Smooth muscle cell (in vitro differentiated cells): ENCODE measurements around a stretch of chr1.

DNA sequence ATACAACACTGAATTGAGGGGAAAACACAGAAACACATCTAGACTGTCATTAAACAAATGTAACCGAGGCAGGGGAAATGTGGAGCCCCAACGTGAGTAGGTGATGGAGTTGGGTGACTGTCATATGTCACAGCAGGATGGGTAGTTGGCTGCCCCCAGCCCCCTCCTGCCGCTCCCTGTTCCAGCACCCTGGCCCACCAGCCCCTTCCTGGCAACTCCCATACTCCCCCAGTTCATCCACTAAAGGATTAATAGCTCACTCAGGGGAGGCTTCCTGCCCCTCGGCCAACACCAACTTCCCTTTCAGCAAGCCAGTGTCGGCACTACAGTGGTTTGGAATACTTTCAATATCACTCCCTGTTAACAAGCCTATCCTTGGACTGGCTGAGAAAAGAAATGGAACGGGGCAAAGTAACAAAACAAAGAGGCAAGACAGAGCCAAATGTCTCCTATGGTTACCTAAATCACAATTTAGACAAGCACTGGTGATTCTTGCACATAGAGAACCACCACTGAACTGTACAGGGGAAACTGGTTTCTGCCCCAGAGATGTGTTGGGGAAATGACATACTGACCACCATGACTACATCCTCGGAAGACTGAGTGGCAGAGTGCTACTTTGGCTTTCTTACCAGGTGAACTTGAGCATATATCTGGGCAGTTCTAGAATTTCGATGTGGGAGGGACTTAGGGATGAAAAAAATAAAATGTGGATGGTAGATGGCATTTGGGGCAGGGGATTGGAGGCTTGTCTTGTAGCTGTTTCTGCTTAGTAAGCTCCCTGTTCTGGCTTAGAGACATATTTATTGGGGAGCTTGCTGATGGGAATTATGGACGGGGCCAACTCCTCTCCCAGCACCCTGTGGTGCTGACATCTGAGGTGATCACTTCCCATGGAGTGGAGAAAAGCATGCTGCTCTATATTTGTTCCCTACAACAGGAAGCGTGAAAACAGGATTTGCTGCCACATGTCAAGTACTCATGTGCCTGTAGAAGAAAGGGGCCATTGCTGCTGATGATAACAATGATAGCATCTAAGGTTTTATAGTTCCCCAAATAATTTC is 7.2 kb upstream of the CAPN2 start:
- RAMPAGE, long total RNA: no peak

GRCh38 chr1:223705950-223706922 is 6.1 kb upstream of the CAPN2 start:
- RAMPAGE, long total RNA: no peak

- RAMPAGE, long total RNA: no peak
These were observed 14.1 kb downstream of the CAPN2 start for GRCh38 chr1:223726026-223727333.

- RAMPAGE, long total RNA: no peak
These were observed 36.6 kb downstream of the CAPN2 start for GRCh38 chr1:223748670-223749535.

DNA sequence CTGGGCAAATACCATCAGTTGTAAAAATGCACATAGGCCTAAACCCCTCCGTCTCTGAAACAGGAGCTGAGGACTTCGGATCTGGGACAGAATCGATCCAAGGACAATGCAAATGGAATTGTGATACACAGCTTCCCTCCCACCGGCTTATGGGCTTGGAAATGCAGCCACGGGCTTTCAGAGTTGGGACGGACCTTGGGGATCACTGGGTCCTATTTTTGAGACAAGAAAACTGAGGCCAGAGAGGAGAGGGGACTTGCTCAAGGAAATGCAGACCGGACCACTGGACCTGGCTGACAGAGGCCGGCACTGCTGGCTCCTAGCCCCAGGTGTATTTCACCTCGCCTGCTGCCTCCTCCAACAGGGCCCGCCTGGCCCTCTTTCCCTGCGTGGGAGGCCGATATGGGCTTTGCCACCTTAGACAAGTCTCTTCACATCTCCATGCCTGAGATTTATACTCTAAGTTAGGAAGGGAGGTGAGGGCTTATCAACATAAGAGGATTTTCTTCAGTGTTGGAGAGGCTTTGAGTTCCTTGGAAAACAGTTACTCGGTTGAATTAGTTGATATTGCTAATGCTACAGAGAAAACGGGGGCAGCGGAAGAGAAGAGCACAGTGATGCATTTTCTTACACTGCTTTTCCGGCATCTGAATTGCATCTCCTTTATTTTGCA is 44.5 kb downstream of the CAPN2 start:
- RAMPAGE, long total RNA: no peak

GRCh38 chr1:223771051-223771448 is 58.7 kb downstream of the CAPN2 start:
- RAMPAGE, long total RNA: no peak

- RAMPAGE, long total RNA: no peak
These were observed 64.1 kb downstream of the CAPN2 start for GRCh38 chr1:223776221-223777088.

- RAMPAGE, long total RNA: no peak
These were observed 24.6 kb downstream of the TP53BP2 start for GRCh38 chr1:223821091-223821648.

DNA sequence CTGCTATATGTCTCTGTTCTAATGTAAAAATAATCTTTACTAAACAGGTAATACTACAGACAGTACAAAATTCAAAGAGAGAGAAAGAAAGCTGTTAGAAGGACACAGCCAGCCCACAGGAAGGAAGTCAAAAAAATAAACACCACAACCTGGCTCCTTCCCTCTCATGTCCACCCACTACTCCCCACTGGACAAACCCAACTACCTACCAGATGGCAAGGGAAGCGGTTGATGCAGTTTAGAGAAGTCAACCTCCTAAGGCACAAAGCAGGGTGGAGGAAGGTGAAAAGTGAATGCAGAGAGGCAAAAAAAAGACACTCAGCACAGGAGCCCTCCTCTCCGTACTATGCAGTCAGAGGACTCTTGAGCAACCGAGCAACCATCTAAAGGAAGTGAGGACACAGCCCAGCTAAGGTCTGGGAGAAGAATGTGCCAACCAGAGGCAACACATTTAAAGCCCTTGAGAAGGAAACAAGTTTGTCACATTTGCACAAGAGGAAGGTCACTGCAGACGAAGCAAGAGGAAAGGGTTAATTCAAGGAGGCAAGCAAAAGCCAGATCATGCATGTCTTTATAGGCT is 20.0 kb downstream of the TP53BP2 start:
- RAMPAGE, long total RNA: no peak

- RAMPAGE, long total RNA: no peak
These were observed 1.1 kb downstream of the TP53BP2 start for GRCh38 chr1:223844503-223845201.

DNA sequence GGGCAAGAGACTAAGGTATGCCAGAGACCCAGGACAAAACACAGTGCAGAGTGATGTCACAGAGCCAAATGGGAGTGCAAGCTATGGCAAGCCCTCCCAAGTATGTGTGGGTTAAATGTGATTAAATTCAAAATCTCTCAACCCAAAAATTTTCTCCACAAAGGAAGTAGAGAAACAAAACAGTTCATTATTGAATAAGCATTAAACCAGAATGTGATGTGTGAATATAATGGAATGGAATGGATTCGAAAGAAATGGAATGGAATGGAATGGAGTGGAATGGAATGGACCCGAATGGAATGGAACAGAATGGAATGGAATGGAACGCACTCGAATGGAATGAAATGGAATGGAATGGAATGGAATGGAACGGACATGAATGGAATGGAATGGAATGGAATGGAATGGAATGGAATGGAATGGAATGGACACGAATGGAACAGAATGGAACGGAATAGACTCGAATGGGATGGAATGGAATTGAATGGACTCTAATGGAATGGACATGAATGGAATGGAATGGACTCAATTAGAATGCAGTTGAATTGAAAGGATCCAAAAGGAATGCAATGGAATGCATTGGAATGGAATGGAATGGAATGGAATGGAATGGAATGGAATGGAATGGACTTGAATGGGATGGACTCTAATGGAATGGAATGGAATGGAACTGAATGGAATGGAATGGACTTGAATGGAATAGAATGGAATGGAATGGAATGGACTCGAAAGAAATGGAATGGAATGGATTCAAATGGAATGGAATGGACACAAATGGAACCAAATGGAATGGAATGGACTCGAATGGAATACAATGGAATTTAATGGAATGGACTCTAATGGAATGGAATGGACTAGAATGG is 102.2 kb upstream of the FBXO28 start:
- RAMPAGE, long total RNA: no peak

GRCh38 chr1:224080122-224081081 is 33.5 kb upstream of the FBXO28 start:
- RAMPAGE, long total RNA: no peak

GRCh38 chr1:224168668-224169513 is 14.1 kb upstream of the DEGS1 start:
- RAMPAGE, long total RNA: no peak

DNA sequence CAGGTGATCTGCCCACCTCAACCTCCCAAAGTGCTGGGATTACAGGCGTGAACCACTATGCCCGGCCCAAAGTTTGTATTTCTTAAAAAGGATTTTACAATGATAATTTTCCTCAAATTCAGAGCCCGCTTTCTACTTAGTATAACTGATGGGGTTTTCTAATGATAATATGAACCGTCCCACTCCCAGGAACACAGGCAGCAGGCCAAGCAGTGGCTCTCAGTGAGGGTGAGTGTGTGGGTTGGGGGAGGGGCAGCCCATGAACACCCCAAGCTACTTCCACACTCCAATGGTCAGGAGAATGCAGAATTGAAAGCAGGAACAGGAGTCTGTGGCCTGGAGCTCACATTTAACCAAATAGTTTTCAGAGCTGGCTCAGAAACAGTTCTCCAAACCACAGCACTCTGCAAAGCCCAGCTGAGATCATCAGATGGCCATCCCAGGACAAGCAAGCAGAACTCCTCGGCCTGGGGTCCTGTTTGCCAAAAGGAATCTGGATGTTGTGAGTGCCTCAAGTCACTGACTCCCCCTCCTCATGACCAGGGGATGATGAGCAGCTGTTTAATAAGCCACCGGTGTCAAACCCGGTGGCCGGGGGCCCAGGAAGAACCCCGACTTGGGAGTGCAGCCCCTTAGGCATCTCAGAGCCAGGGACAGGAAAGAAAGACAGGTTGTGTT is 20.2 kb downstream of the DEGS1 start:
- RAMPAGE, long total RNA: no peak

DNA sequence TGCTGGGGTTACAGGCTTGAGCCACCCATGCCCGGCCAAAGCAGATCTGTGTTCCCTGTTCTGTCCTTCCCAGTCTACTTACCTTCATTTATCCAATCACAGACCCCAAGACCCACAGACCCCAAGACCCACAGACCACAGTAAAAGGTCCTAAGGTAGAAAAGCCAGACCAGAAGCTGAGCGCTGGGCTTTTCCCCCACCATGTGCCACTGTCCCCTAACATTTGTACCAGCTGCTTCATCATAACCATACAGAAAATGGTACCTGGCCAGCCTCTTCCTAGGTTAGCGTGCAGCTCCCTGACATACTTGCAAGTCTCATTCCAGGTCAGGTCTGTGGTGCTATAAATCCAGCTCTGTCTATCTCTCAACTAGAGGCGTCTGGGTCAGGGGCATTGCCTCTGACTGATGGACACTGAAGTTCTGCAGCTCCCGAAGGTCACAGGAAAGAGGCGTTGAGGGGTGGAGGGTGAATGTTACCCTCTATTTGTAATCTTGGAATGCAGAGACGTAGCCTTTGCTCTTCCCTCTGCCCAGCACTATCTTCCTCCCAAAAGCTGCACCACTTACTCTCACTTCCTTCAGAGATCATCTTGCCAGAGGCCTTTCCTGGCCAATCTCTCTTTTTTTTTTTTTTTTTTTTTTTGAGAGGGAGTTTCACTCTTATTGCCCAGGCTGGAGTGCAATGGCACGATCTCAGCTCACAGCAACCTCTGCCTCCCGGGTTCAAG is 27.1 kb downstream of the DEGS1 start:
- RAMPAGE, long total RNA: no peak

DNA sequence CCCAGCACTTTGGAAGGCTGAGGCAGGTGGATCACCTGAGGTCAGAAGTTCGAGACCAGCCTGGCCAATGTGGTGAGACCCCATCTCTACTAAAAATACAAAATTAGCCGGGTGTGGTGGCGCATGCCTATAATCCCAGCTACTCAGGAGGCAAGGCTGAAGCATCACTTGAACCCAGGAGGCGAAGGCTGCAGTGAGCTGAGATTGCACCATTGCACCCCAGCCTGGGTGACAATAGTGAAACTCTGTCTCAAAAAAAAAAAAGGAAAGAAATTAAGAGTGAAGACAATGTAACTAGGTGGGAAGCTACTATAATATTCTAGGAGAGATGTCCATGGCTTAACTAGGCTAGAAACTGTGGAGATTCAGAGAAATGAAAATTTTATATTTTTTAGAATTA is 12.1 kb downstream of the WDR26 start:
- RAMPAGE, long total RNA: no peak

DNA sequence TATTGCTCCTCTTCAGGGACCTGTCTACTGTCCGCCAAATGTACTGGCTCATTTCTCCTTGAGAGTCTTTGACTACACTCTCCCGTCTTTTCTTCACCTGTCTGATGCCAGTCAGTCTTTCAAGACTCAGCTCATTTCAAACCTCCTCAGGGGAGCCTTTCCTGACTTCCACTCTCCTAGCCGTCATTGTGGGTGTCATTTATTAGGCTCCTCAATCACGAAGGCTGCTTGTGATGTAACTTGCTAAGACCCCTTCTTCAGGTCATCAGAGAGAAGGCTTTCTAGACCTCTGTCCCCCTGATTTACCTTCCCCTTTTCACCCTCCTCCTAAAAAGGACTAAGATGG is 2.2 kb upstream of the WDR26 start:
- RAMPAGE, long total RNA: no peak

- RAMPAGE, long total RNA: no peak
These were observed 75.2 kb upstream of the WDR26 start for GRCh38 chr1:224509810-224510271.

DNA sequence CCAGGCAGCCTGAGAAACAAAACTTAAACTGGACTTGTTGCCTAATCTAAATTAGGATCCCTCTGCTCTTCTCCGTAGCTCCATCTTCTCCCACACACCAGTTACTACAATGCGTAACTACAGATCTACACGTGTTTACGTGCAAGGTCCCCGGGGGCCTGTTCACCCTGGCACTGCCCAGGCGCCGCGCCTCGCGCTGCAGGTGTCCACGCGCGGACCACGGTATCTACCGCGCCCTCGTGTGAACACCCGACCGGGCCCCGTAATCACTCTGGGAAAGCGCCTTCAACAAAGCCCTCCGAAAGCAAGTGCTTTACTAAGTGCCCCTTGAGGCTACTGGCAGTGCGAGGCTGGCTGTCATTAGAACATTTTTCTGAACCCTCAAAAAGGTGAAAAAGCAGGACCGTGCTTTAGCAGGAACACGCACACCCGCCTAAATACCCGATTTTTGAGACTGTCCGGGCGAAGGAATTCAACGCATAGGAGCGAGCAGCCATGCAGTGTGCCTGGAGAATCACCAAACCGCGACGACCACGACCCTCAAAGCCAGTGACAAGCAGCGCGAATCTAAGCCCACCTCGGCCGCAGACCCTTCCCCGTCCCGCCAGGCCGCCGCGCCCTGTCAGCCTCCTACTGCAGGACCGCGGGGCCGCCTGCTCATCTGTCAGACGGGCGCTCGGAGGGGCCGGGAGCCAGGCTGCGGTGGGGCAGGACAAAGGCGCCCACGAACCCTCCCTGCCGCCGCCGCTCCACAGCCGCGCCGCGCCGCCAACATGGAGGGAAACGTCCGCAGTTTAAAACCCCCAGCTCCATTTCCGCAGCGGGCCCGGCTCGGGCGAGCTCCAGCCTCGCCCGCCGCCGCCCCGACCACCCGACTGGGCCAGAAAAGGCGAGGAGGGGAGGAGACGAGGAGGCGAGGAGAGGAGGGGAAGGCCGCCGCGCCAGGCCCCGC is 672 bp downstream of the LBR start:
- RAMPAGE, long total RNA: no peak

DNA sequence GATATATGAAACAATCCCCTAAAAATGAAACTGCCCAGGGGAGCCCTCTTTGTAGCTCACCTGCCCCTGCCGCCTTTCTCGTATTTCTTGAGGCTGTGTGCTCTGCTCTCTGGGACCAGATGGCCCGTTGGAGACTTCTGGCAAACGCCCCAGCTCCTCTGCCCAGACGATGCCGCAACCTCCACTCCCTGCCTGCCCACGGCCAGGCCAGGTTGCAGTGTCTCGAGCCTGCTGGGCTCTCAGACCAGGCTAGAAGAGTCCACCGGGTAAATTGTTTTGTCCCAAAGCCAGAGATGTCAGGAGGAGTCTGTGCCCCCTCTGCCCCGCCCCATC is 33.6 kb upstream of the LBR start:
- RAMPAGE, long total RNA: no peak